Panc1 (cell line): ENCODE measurements around a stretch of chr16.

GRCh38 chr16:1469525-1470399 lies 5.1 kb downstream of the CLCN7 start:
- RRBS, 2 experiments: no CpG with 5 or more reads among the region's 29 CpGs

GRCh38 chr16:1495238-1495774 lies 2.1 kb downstream of the TELO2 start:
- RRBS, 2 experiments: 94 to 95% methylated on average over 14 to 21 of the region's 33 CpGs

- RRBS, 2 experiments: 81 to 84% methylated on average over 6 of the region's 34 CpGs
Observed at GRCh38 chr16:1509776-1510497, 16.8 kb downstream of the TELO2 start.

DNA sequence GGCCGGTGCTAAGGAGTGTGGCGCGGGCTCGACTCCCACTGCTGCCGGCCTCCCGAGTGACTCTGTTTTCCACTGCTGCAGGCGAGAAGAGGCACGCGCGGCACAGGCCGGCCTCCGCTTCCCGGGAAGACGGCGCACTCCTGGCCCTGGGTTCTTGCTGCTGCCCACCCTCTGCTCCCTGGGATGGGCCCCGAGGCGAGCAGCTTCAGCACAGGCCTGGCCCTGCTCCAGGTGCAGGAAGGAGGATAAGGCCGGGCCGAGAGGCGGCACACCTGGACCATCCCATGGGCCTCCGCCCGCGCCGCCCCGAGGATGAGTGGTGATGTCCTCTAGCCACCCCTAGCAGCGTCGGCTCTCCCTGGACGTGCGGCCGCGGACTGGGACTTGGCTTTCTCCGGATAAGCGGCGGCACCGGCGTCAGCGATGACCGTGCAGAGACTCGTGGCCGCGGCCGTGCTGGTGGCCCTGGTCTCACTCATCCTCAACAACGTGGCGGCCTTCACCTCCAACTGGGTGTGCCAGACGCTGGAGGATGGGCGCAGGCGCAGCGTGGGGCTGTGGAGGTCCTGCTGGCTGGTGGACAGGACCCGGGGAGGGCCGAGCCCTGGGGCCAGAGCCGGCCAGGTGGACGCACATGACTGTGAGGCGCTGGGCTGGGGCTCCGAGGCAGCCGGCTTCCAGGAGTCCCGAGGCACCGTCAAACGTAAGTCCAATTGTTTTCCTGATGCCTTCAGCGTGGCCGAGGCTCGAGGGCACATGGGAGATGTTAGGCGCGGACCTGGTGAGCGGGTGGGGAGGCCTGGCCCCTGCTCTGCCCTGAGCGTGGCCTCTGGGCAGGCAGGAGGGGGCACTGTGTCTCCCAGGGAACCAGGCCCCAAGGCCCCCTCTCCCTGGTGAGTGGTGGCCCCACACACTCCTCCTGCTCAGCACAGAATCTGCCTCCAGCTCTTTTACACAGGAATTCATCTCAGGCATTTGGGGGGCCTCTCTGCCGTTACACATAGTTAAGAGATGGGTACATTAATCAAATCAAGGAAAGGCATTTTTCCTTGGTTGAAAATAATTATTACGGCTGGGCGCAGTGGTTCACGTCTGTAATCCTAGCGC lies 740 bp downstream of the TMEM204 start:
- RRBS, 2 experiments: 86 to 87% methylated on average over 16 to 19 of the region's 70 CpGs

DNA sequence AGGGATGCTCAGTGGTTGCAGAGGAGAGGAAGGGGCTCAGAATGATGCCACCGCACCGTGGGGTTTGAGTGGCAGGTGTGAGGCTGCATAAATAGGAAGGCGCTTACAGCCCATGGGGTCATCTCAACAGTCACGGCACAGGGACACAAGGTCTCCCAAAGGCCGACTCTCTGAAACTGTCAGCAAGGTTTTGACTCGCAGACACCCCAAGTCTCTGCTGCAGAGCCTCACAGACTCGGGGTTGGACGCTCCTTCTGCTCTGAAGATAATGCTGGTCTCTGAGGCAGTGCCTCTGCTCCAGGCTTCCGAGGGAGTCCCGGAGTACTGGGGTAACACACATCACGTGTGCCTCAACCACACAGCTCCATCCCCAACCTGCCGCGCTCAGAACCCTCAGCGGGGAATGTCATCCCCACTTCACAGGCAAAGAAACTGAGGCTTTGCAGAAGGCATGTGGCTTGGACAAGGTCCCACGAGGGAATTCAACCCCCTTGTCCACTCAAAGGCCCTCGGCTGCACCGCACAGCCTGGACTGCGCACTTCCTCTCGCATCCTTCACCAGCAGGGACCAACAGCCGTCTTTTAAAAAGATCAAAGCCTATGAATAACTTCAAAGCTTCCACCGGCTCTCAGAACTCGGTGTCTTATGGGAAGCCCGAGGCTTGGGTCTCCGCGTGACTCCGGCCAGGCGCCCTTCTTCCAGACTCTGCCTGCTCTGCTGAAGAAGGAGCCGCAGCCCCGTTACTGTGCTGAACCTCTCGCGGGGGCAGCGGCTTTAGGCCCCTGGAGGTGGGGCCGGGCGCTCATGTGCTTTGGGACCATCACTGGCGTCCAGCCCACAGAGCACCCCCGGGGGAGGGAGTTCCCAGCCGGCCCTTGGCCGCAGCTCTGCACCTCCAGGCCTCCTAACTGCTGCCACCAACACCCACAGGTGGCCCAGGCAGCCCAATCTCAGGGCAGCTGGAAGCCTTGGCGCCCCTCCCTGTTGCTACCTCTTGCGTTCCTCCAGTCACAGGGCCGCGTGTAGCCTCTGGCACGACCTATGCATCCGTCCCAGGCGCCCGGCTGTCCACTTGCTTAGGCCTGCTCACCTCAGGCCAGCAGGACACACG lies 2.1 kb downstream of the TMEM204 start:
- RRBS, 2 experiments: 72 to 79% methylated on average over 10 of the region's 47 CpGs

DNA sequence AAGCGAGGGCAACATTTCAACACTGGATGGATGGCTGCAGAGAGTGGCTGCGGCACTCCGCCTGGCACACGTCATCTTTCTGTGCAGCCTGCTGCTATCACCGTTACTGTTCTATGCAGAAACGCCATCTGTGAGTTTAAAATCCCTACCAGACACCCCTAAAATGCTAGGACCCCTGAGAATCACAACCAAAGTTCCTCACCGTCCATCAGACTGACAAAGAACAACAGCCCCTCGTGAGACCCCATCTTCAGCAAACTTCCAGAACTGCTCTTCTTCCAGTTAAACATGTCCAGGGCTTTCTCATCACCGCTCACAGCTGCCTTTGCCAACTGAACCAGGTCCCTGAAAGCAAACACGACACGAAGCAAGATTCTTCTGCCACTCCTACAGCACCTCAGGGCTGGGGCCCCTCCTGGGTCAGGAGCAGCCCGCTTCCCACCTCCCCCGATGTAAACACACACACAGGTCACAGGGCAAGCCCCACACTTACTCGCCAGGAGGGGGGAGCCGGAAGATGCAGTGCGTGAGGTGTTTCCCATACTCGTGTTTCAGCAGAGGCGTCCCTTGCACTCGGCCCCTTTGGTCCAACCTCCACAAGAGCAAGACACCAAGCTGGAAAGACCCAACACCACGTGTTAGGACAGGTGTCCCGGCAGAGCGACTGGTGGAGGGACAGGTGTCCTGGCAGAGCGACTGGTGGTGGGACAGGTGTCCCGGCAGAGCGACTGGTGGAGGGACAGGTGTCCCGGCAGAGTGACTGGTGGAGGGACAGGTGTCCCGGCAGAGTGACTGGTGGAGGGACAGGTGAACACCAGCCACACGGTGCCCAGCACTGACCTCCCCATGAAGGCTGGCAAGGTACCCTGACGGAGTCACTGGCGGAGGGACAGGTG lies 19.6 kb downstream of the IFT140 start:
- RRBS, 2 experiments: 92 to 94% methylated on average over 4 of the region's 30 CpGs

DNA sequence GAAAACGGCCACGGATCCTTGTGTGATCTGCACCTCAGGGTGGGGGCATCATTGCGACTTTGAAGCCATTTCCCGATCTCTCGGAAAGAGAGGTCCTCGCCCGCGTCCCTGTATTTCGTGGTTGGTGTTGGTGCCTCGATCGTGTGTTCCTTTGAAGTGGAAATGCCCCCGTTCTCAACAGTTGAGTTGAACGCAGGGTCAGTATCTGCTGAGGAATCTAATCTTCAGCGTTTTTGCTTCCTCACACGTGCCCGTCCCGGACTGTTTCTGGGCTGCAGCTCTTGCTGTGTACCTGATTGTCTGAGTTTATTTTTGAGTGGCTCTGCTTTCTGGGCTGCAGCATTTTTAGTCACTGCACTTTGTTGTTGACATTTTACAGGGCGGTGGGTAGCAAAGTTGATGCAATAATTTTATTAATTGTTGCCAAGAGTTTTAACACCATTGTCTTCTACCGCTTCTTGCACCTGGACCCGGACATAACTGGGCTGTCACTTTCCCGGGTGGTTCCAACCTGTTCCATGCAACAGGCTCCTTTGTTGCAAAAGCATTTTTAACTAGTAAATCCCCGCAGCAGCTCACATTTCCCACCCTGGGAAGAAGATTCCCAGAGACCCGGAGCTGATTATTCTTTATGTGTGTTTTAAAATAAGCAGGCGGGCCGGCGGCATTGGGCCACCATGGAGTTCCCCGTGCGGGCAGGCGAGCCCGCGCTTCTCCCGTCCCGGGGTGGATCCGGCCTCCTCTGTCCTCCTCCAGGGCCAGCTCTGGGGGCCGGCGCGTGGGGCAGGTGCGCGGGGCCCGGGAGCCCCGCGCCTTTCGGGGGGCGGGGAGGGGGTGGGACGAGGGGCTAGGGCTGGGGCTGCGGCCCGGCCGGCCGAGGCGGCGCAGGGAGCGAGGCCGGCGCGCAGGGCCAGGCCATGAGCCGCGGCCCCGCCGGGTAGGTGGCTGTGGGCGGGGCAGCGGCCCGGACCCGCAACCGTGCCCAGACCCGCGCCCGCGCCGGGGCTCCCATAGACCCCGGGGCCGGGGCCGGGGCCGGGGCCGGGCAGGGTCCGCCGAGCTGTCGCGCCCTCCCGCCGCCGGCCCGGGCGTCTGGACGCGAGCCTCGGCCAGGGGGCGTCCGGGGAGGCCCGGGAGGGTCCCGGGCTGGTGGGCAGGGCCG lies 1.5 kb downstream of the CRAMP1 start:
- RRBS, 2 experiments: 1 to 7% methylated on average over 43 to 45 of the region's 91 CpGs

GRCh38 chr16:1646071-1646688 lies 31.9 kb upstream of the JPT2 start:
- RRBS, 2 experiments: no CpG with 5 or more reads among the region's 10 CpGs

DNA sequence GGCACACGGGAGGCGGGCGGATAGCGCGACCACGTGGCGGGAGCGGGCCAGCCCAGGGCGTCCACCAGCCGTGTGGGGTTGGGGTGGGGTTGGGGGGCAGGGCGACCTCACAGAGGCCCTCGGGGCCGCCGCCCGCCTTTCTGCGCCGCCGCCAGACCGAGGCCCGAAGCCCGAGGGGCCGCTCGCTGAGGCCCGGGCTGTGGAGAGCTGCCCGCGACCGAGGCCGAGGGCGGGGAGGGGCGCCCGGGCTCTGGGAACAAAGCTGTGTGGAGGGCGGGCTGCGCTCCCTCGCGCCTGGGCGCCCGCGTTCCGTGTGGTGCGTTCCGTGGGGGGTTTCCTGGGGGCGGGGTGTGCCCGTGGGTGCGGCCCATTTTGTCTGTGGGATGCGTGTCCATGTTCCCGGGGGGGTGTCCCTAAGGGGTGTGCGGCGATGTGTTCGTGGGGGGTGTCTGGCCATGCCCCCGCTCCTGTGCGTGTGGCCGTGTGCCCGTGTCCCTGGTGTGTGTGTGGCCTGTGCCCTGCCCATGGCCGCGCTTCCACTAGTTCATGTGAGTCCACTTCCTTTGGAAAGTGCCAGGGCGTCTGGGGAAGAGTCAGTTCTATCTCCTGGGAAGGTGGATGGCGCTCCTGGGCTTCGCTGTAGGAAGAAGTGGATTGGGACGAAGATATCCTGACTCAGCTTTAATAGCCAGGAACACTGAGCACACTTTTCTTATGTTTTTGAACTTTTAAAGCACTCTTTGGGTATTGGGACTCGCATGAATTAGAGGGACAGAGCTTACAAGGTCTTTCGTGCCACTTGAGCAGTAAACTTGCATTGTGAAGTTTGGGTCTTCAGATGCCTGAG lies 512 bp downstream of the JPT2 start:
- RRBS, 2 experiments: 2 to 5% methylated on average over 8 of the region's 61 CpGs

- RRBS, 2 experiments: no CpG with 5 or more reads among the region's 18 CpGs
Observed at GRCh38 chr16:1941472-1942499, 1.2 kb downstream of the MSRB1 start.

GRCh38 chr16:1963772-1964711 lies 584 bp downstream of the RPS2 start:
- RRBS, 2 experiments: 0 to 3% methylated on average over 6 of the region's 64 CpGs

- RRBS, 2 experiments: 85 to 93% methylated on average over 3 to 11 of the region's 20 CpGs
Observed at GRCh38 chr16:2000874-2001324, 11.1 kb downstream of the SYNGR3 start.

DNA sequence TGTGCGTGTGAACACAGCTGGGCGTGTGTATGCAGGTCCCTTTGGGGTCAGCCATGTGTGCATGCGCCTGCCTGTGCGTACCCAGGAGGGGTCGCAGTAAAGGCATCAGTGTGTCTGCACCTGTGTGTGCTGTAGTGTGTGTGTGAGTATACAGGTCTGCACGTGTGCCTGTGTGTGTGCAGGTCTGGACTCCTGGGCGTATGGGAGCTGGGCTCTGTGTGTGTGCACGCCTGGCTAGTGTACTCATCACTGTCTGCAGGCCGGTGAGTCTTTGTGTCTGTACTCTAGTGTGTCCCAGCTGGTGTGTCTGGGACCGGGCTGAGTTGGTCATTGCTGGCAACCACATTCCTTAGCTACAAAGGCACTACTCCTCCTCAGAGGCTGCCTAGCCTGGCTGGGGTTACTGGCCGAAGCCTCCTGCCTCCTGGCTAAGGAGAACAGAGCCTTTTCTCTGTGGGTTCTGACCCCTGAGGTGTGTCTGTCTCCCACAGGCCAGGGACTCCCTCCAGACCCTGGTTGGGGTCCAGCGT lies 933 bp downstream of the NHERF2 start:
- RRBS, 2 experiments: 2 to 38% methylated on average over 1 of the region's 12 CpGs

DNA sequence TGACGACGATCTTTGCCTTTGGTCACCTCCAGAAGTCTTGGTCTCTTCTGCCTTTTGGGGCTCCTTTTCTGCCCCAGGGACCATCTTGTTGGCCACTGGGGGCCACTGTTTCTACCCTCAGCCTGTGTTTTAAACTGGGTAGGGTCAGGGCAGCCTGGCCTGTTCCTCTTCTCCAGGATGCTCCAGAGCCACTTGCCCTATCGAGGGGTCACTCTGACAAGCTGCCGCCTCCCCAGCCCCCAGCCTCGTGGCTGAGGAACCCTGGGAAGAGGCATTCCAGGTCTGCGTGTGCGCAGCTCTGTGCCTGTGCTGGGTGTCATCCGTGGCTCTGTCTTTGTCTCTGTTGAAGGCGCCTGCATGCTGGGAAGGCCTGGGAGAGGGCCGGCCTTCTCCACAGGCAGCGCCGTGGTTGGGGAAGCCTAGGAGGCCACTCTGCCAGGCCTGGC lies 3.2 kb downstream of the NHERF2 start:
- RRBS, 2 experiments: no CpG with 5 or more reads among the region's 12 CpGs

- RRBS, 2 experiments: 49 to 57% methylated on average over 12 of the region's 31 CpGs
Observed at GRCh38 chr16:2036123-2036679, 9.5 kb downstream of the NHERF2 start.

GRCh38 chr16:2149408-2150023 lies 1.1 kb downstream of the RAB26 start:
- RRBS, 2 experiments: 0 to 8% methylated on average over 4 of the region's 15 CpGs

GRCh38 chr16:2157274-2158565 lies 2.1 kb downstream of the TRAF7 start:
- RRBS, 2 experiments: 2 to 19% methylated on average over 5 of the region's 43 CpGs

DNA sequence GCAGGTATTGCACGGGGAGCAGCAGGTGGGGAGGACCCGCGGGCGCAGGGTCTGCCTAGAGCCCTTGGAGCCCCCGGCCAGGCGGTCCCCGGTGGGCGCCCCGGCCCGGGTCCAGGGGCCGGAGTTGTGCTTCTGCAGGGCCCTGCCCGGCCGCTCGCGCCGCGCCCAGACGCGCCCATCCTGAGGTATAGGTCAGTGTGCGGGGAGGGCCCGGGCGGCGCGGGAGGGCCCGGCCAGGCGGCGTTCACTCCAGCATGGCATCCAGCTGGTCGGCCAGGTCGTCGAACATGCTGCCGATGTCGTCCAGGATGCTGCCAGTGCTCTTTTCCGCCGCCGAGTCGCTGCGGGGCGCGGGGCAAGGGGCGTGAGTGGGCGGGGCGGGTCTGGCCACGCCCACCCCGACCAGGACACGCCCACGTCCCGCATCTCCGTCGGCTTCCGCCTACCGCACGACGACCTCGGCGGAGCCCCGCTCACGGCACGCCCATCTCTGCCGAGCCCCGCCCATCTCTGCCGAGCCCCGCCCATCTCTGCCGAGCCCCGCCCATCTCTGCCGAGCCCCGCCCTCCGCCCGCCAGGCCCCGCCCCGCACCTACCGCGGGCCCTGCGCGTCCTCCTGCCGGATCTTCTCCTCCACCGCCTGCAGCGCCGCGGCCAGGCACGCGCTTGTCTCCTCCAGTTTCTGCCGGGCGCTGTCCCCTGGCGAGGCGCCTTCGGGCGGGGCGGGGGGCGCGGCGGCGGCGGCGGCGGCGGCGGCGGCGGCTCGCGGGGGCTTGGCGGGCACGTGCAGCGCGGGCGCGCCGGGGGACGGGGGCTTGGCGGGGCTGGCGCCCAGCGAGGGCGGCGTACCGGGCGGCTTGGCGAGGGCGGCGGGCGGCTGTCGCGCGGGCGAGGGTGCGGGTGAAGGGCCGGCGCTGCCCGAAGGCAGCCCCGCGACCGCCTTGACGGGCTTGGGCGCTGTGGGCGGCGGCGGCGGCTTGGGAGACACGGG lies 17.8 kb downstream of the CASKIN1 start:
- RRBS, 2 experiments: 97 to 98% methylated on average over 37 to 45 of the region's 138 CpGs

- RRBS, 2 experiments: 41 to 59% methylated on average over 2 of the region's 27 CpGs
Observed at GRCh38 chr16:2211915-2213095, 1.6 kb upstream of the BRICD5 start.

GRCh38 chr16:2213633-2214514 lies 766 bp downstream of the PGP start:
- RRBS, 2 experiments: 1 to 5% methylated on average over 13 to 29 of the region's 72 CpGs